ENCODE measurements around a stretch of chr16.

GRCh38 chr16:16096232-16097005, 126.9 kb downstream of the ABCC6 start:
- PRO-cap, result no peak

- PRO-cap, result no peak
These were observed 91.7 kb downstream of the ABCC6 start for GRCh38 chr16:16131473-16132173.

GRCh38 chr16:17125545-17125987, 345.2 kb downstream of the XYLT1 start:
- PRO-cap, result no peak

GRCh38 chr16:17289695-17290046, 181.1 kb downstream of the XYLT1 start:
- PRO-cap, result no peak

GRCh38 chr16:17312847-17313871, 157.6 kb downstream of the XYLT1 start:
- PRO-cap, result unidirectional peak, minus-strand start at chr16:17313304

GRCh38 chr16:17416231-17417076, 54.3 kb downstream of the XYLT1 start:
- PRO-cap, result no peak

- PRO-cap, result no peak
These were observed 9.8 kb downstream of the XYLT1 start for GRCh38 chr16:17460885-17461514.

- PRO-cap, result no peak
These were observed 650 bp upstream of the XYLT1 start for GRCh38 chr16:17471138-17472082.

DNA sequence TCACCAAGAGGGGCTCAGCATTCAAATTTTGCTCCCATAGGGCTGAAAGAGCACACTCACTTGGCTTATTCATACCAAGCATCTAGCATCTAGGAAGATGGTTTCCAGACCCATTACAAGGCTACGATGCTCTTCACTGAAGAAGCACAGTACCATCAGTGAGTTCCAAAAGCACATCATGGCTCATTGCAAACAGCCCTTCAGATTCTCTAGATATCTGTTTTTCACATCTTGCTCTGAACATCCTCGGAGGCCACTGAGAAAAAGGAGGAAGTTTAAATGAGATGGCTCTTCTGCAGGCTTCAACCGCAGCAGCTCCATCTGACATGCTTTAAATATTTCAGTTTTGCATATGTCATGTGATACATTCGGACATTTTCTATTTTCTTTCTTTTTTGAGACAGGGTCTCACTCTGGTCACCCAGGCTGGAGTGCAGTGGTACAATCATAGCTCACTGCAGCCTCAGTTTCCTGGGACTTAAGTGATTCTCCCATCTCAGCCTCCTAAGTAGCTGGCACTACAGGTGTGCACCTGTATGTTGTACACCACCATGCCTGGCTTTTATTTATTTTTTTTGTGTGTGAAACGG, 396.8 kb downstream of the NPIPA8 start:
- PRO-cap, result no peak

GRCh38 chr16:18527505-18528156, 34.3 kb downstream of the NOMO2 start:
- PRO-cap, result no peak

GRCh38 chr16:18839569-18840036, 38.3 kb upstream of the ARL6IP1 start:
- PRO-cap, result no peak

DNA sequence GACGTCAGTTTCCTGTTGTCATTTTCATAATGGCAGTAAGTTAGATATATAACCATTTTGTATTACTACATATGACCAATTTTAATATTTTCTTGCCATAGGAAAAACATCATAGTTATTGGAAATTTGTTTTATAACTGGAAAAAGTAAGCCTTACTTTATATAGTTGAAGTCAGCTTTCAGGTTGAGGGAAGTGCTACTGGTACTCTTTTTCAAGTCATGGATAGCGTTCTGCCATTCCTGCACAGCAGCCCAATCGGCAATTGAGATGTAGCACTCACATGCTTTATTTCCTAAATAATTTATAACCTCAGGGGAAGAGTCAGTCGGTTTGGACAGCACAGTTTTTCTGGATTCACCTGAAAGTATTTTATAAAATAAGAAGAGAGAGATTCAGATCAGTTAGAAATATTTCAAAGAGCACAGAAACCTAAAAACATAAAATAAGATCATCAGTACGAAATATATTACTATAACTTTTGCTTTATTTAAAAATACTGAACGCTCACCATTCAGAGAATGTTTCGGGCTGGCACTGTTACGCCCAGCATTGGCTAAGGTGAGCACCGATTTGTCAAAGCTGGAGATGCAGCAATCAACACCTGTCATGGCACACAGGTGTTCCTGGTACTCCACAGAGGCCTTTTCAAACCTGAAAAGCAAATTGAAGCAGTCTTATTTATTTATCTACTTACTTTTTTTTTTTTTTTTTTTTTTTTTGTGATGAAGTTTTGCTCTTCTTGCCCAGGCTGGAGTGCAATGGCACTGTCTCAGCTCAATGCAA, 62.3 kb upstream of the ARL6IP1 start:
- PRO-cap, result no peak

GRCh38 chr16:19382042-19382932, 35.4 kb upstream of the TMC5 start:
- PRO-cap, result no peak

- PRO-cap, result no peak
These were observed 21.1 kb upstream of the TMC5 start for GRCh38 chr16:19396525-19396951.

DNA sequence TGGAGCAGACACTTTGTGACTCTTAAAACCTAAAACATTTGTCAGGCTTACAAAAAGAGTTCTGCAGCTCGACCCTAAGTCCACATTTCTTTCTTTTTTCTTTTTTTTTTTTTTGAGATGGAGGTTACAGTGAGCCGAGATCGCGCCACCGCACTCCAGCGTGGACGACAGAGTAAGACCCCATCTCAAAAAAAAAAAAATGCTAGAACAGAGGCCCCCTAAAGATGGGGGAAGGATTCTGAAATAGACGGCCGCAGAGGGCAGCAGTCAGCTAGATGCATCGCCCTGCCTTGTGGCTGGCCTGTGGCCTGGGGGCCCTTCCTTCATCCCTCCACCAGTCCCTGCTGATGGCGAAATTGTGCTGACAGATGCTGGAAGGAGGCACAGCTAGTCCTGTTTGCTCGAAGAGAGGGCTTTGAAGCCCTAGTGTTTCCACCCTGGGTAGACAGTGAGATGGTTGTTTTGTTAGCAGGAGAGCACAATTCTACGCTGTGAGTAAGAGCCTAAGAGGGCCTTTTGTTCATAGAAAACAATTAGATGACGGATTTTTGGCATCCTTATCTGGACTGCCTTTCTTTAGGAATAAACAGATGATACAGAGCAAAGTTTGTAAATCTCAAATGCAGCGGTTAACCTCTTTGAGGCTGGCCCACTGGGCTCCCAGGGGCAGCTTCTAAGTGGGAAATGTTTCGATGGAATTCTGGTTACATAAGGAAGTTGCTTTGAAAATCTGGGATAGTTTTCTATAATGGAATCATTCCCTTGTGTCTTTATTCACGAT, 22.9 kb downstream of the VPS35L start:
- PRO-cap, result no peak

DNA sequence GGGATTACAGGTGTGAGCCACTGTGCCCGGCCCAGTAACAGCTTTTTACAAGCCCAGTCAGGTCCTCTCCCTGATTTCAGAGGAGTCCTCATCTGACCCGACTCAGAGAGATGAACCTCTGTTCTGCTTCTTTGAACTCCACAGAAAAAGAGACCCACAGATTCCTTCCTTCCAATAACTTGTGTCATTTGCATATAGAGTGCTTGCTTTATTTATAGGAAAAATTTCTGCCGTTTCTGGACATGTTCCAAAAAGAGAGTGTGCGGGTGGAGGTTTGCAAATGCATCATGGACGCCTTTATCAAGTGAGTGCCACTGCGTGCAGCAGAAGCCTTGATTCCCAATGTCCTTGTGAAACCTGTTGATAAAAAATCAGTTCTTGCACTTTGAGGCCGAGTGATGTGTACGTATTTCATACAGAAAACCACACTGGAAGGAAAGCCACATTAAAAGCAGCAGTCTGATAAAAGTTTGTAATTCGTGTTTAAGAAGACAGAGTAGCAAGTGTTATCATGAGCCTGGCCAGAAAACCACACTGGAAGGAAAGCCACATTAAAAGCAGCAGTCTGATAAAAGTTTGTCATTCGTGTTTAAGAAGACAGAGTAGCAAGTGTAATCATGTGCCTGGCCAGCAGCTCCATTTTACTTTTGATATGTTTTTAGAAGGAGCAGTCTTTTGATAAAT, 78.1 kb downstream of the KNOP1 start:
- PRO-cap, result no peak

GRCh38 chr16:19884206-19884602, 444 bp downstream of the GPRC5B start:
- PRO-cap, result no peak

DNA sequence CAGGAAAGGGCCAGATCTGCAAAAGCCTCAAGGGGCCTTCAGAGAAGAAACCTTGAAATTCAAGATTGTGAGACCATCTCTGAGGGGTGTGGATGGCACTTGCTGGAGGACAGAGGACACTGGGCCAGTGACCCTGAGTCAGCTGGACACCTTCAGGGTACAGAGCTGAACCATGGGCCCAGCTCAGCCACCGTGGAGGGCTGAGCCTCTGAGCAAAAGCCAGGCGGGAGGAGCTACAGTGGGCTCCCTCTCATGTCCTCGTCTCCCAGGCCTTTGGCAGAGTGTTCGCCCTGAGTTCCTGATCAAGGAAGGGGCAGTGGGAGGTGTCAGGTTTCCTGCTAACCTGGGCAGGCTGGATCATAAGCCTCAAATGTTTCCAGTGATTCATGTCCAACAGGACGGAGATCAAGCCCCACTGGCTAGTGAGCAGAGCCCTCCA, 3.0 kb downstream of the PDILT start:
- PRO-cap, result no peak

GRCh38 chr16:20675603-20676312, 21.7 kb downstream of the ACSM1 start:
- PRO-cap, result no peak

DNA sequence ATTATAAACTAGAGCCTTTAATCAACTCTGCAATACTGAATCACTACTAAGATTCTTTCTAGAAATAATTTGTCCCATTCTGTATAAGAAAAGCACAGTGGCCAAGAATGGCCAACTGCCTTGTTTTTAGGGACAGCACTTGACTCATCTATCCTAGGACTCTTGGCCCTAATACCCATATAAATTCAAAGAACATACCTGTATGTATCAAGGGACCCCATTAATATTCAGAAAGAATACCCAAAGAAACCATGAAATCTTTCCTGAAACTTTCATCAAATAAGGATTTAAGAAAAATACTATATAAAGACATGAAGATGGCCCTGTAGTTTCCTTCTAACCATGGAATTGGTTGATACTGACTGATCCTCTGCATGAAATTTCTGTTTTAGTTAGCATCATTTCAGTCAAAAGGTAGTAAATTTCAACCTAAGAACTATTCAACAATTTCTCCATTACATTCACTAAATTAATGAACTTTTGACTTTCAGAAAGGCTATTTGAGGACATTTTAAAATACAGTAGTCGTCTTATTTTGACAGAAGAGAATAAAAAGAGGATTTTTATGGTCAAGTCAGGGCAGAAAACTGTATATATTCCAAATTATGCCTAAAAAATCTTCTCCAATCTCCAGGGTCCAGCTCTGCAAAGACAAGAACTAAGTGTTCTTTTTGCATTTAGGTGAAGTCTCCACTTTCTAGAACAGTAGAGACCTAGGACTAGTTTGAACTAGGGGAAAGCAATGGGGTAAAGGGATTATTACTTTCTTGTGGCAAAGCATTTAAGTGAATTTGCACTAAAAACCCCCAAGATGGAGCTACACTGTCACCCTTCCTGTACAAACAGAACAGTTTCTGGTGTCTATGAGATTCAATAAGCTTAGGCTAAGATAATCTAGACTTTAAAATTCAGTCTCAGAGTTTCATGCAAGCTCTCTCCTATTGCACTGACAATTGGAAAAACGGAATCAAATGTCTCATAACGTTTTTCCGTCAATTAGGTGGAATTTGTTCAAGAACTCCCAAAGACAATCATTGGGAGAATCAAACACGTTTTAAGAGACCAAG, 9.4 kb downstream of the THUMPD1 start:
- PRO-cap, result no peak

Data from right cardiac atrium (tissue), 1 donor.